GM23248 (cell line): ENCODE measurements around a stretch of chr9.

- RAMPAGE, long total RNA: no peak
Measured at GRCh38 chr9:89419994-89420370, 77.9 kb downstream of the SEMA4D start.

GRCh38 chr9:89477361-89477784, 20.5 kb downstream of the SEMA4D start:
- RAMPAGE, long total RNA: no peak

DNA sequence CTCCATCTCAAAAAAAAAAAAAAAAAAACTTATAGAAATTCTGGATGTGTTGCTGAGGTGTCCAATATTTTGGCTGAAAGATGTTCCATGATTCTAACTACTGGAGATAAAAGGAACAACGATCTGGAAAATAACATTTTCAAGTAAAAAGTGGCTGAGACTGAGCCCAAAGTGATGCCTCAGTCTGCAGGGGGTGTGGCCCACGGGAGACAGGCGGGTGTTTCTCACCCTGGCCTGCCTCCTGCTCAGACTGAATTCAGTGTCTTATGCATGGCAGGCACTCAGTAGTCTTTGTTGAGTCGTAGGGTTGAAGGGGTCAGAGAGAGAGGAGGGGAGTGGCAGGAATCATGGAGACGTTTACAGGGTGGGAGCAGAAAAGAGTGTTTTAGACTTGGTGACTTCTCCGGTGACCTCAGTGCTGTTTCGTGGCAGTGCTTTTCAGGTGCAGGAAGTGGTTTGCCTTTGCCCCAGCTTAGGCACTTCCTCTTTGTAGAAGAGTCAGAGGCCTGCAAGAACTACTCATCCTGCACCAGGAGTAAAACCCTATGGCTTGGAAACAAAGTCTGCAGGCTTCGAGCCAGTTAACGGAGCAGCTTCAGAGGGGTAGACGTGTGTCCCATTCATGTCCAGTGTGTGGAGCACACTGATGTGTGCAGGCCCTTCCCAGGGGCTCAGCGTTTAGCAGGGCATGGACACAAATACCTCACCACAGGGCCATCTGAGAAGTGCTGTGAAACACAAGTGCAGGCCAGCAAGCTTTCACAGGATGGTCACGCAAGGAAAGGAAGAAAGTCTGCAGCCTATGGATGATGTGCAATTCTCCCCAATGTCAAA, 24.4 kb upstream of the SEMA4D start:
- RAMPAGE, long total RNA: no peak

DNA sequence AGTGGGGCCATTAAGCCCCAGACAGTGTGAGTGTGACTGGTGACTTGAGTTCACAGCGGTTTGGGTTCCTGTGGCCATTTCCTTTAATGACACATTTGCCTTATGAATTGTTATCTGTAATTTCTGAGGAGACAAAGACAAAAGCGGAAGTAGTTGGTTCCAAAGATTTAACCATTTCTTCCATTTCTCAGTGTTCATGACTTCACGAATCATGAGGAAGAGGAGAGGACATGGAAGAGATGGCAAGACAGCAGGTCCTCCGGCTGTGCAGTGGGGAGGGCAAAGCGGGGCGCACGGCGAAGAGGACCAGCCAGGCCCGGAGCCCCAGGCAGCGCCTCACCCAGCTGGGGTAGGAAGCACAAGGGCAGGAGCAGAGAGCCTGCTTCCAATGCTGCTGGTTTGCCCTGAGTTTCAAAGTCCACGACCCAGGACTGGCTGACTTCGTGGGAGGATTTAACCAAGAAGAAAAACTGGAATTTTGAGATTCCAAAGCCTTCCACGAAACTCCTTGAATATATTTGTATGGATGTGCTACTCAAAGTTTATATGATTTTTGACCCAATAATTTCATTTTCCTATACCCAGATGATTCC, 28.0 kb upstream of the SEMA4D start:
- RAMPAGE, long total RNA: no peak

DNA sequence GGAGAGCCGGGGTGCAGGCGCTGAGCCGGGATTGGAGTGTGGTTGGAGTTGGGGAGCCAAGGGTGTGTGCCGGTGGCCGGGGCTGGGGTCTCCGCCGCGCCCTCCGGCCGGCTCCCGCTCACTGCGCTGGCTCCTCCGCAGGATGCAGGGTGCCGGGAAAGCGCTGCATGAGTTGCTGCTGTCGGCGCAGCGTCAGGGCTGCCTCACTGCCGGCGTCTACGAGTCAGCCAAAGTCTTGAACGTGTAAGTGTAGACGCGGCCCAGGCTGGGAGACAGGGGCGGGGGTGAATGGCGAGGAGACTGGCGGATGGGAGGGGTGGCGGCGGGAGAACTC, 446 bp downstream of the GADD45G start:
- RAMPAGE, long total RNA: no peak

GRCh38 chr9:89664787-89665393, 60.1 kb downstream of the GADD45G start:
- RAMPAGE, long total RNA: no peak

DNA sequence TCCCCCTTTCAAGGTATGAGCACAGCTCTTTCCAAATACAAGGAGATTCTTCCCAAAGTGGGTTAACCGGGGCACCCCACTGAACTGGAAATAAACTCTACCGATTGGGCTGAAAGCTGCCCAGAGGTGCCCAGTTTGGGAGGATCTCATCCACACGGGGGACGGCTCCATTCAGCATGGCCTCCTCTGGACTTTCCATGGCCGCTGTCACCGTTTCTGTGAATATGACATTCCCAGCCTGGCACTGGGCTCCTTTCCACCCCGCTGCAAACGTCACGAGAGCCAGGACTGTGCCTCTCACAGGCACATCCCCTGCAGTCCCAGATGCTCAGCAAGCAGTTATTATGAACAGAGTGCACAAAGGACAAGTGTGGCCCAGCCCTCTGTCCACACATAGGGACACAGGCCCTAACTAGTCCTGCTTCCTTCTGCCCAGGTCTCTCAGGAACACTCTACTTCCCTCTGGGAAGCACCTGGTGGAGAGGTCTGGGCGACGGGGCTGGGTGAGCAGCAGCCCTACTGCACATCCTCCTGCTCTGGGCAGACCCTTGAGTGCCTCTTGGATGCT, 269.5 kb downstream of the GADD45G start:
- RAMPAGE, long total RNA: no peak

DNA sequence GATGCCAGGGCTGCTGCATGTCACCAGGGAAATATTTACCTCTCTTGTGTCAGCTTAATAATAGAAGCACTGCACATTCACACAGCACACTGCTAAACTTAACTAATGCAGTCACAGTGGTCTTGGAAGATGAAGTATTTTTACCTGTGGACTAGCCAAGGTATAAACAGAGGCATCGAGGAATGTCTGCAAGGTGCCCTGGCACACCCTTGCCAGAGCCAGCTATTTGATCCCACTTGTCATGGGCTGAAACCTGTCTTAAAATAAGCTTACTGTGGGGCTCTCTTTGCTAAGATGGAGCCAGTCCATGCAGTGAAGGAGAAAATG, 281.7 kb downstream of the GADD45G start:
- RAMPAGE, long total RNA: no peak

DNA sequence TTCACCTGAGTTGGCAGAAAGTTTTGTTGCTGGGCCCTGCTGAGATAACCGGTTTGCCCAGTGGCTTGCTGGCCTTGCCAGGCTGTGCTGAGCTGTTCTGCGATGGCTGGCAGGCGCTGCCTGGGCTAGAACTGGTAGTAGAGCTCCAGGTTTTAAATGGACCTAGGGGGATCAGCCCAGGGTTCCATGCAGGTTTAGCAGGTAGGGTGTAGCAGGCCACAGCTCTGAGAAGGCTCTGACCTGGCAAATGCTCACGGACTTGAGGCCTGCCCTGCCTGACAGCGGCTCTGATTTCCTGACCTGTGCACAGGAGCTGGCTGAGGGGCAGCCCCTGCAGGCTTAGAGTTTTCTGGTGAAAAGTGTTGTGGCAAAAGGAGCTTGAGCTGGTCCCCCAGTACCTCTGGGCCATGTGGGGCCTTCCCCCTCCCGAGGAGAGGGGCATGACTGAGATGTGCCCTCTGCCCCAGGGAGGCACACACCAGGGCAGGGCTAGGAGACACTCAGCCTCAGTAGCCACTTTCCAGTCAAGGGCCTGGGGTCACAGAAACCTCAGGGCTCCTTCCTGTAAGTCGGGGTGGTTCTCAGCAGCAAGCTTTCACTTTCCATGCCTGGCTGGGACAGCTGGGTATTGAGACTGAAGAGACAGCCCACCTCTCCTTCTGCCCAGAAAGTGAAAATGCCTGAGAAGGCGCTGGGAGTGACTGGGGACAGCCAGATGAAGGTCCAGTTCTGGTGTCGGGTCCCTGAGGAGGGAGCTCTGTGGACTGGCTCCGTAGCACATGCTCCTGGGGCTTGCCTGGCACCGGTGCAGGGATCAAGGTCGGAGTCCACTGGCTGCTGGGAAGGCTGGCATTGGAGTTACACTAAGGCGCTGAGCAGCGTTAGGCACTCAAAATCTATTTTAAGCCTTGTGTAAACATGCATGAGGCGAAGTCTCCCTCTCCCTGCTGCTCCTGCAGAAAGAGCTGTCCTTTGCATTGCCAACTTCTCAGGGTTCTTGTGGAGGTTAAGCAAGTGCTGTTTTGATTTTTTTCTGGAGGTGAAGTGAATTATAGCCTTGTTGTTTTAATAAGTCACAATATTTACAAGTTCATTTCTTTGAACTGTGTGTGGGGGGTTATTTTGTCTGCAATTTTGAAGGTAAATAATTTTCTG, 394.8 kb downstream of the GADD45G start:
- RAMPAGE, long total RNA: no peak

DNA sequence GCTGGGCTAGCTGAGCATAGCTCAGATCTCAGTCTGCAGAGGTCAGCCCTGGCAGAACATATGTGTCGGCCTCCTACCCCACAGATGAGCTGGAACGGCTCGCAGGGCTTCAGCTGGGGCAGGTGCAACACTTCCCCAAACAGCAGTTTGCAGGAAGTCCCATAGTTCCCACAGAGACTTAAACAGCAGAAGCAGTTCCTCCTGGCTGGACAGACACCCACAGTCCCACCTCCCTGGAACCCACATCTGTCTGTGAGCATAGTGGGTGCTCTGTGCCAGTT, 404.6 kb downstream of the GADD45G start:
- RAMPAGE, long total RNA: no peak

GRCh38 chr9:90032271-90032821, 427.5 kb downstream of the GADD45G start:
- RAMPAGE, long total RNA: no peak

DNA sequence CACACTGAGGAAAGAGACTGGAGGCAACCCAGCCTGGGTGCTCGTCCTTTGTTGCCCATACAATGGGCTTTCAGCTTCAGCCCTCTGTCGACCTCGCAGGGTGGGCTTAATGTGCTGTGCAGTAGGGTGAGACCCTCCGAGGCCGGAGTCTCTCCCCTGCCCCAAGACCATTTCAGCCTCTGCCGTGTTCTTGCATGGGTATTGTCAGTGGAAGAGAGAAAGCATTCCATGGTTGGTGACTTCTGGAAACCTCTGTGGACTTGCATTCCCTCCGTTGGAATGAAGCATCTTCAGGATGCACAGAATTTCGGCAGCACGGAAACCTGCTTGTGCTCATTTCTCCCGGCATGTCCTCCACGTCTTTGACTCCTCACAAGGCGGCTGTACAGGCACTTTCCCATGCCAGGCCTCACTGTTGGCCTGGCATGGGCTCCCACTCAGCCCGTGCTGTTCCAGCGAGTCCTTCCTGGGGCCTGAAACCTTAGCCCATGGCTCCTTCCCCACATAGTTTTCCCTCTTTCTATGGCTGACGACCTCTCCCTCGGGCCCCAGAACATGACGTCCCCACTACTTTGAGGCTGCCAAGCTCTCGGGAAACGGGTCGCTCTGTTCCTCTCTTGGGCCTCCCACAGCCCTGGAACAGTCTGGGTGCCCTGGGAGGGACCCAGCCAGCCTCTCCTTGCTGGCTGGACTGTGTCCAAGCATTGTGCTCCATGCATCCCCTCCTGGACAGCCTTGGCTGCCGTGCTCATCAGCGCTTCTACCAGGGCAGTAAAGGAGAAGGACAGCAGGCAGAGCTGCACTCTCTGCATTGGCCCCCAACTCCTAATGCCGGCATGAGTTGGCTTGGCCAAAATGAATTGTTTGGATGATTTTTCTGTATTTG, 118.1 kb downstream of the SYK start:
- RAMPAGE, long total RNA: no peak

GRCh38 chr9:90991928-90992588, 190.4 kb downstream of the SYK start:
- RAMPAGE, long total RNA: no peak

DNA sequence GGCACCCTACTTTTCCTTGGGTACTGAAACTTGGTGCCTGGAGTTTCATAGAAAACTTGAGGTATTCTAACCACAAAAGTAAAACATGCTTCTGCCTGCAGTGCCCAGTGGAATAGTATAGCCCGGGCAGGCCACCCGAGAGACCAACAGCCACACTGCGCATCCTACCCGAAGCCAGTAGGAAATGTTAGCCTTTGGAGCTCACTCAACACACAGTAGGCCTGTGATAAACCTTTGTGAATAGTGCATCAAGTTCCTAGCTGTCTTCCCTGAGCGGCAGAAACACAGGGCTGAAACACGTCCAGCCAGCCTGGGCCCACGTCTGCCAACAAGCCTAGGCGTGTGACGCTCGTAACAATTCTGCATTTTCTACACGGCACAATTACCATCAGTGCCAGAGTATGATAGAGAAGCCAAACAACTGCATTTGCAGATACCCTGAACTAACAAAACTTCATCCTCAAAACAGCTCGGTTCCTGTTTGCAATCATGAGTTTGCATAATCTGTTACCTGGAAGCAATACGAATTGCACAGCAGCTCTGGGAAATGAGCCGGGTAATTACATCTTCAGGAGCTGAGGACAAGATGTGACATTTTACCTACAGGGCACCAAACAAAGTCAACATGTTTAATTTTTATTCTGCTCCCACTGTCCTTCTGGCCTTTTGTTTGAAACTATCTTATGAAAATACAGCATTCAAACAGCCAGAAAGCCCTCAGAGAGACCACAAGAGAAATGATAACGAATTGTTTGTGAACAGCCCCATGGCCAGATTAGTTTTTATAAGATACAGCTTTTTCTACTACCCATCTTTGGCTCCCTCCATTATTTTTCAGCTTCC, 198.4 kb downstream of the SYK start:
- RAMPAGE, long total RNA: no peak

- RAMPAGE, long total RNA: no peak
Measured at GRCh38 chr9:91042822-91044031, 241.6 kb downstream of the SYK start.

GRCh38 chr9:91106510-91106709, 255.3 kb downstream of the AUH start:
- RAMPAGE, long total RNA: no peak

DNA sequence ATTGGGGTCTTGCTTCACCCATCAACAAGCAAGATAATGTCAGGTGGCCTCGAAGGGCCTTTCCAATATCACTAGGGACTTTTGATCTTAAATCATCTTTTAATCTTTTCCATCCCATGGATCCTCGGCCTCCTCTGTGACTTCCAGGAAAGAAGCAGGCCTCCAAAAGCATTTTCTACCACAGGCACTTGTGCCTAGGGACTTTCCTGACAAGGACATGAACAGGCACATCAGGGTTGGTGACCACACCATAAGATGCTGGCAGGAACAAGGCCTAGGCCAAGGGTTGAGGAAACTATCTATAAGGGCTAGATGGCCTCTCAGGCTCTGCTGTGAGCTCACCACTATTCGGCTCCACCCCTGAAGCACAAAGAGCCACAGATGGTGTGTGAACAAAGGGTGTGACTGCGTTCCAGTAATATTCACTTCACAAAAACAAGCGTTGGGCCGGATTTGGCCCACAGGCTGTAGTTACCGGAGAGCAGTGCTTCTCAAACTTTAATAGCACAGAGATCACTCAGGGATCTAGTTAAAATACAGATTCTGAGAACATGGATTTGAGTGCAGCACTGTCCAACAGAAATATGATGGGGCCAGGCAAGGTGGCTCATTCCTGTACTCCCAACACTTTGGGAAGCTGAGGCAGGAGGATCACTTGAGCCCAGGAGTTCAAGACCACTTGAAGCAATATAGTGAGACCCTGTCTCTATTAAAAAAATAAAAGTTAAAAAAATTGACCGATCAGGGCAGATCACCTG, 204.8 kb downstream of the AUH start:
- RAMPAGE, long total RNA: no peak

DNA sequence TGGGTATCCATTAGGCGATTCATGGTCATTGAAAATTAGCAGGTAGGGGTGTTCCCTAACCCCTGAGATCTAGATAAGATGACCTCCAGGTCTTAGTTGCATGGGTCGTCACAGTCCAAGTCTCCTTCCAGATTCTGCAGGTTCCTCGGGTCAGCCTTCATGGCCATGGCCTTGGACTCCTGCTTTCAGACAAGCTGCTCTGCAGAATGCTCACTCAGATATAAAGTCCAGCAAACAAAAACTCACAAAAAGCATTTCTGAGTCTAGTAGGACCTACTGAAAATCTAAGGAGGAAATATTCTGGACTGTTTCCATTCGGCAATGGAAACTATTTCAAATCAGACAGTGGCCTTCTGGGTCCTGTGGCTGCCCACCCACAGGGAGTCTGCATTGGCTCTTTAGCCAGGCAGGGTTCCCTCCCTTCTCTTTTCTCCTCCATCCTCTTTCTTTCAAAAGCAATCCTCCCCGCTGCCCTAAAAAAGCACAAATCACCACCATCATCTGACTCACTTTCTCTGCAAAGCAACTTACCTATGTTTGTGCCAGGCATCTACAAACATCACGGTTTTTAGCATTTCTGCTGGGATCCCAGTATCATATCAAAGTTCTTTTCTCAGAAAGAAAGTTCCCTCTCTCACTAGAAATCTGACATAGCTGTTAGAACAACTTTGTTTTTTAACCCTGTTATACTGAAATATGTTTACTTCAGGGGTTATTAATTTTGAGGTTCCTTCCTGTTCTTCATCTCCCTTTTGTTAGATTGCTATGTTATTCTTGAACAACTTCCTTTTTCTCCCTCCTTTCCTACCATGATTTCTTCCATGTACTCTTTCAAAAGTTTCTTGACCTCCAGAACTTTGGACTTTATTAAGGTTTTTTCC, 20.3 kb downstream of the NFIL3 start:
- RAMPAGE, long total RNA: no peak

GRCh38 chr9:91410231-91411062, 13.2 kb downstream of the NFIL3 start:
- RAMPAGE, long total RNA: no peak

DNA sequence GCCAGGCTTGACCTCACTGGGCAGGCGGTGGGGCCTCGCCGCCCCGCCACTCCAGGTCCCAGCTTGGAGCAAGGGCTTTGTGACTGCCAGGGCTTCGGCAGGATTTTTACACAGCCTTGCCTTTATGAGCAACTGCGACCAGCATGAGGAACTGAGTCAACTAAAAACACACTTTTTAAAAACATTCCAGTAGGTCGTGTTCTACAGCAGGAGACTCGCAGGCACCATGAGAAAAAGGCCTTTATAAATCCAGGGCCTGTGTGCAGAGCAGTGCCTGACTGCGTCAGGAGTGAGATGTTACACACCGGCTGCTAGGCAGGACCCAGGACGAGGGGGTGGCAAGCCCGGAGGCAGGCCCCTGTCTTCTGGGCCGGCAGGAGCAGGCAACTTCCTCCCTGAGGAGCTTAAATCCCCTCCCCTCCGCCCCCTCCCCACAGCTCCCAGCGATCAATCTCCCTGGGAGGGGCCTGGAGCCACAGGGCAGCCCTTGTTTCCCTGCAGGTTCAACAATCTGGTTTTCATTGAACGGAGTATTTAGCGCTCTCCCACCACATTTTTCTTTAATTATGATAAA, 92.6 kb downstream of the ROR2 start:
- RAMPAGE, long total RNA: no peak